Peyer's patch (tissue), 4 donors: ENCODE measurements around a stretch of chr6.

DNA sequence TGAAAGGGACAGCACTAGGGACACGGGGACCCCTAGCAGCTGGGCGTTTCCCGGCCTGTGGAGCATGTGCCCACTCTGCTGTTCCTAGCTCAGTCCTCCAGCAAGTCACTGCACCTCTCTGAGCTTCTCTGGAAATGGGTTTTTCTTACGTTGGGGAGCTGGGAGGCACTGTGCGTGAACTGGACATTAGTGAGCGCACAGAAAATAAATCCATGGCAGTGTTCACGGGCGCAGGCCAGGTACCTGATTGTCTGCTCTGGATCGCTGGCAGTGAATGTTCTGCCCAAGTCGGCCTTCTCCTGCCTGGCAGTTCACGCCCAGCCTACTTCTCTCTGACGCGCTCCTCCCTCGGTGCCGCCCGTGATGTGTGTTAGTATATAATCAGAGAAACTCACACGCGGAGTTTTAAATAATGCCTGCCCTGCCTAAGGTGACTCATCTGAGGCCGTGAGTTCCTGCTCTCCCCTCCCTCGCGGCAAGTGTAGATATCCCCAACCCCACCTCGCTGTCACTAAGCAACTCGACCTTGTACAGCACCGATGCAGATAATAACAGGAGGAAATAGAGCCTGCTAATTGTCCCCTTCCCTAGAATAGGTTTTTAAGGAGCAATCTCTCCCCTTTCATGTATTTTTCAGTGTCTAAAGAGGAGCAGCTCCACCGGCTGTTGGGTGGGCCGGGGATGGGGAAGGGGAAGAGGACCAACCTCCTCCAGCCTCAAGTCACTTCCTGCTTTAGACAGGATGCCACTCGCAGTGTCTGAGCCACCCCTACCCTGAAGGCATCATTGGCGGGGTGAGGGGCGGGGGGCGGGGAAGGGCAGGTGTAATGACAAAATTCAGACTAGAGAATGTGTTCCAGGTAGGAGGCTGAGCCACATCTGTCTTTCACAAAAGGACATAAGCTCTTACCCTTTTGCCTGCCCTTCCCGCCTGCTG, 2.9 kb upstream of the TUBB2A start:
- PRO-cap, result bidirectional peak, plus-strand start at position 514 of the sequence, minus-strand start at position 301 of the sequence
- RAMPAGE, long total RNA, 4 experiments, result no peak in any of the 4 experiments

GRCh38 chr6:3203059-3203711, 24.3 kb downstream of the TUBB2B start:
- PRO-cap, result no peak
- RAMPAGE, long total RNA, 4 experiments, result no peak in any of the 4 experiments

DNA sequence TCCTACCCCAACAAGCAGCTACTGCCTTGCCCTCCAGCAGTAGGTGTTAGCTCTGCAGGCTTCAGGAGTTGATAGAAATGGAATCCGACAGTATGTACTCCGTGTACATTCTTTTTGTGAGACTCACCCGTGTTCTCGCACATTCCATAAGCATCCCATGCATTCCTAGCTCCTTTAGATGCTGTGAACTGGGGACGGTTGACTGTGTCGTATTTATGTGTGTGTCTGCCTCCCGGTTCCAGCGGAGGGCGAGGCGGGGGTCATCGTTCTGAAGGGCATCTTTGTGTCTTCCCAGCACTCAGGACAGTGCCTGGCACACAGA, 11.6 kb upstream of the PSMG4 start:
- PRO-cap, result no peak
- RAMPAGE, long total RNA, 4 experiments, result no peak in any of the 4 experiments

DNA sequence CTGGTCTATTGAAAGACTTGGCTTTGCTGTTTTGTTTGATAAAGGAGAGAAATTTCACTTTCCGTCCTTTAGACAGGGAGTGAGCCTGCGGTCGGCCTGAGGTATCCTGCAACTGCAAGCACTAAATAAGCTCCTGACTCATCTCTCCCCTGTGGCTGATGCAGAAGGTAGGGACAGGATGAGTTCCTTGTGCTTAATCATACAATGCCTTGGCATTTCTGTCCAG, 23.3 kb downstream of the PSMG4 start:
- PRO-cap, result no peak
- RAMPAGE, long total RNA, 4 experiments, result no peak in any of the 4 experiments

GRCh38 chr6:3323901-3325042, 65.5 kb downstream of the PSMG4 start:
- PRO-cap, result no peak
- RAMPAGE, long total RNA, 4 experiments, result no peak in any of the 4 experiments

GRCh38 chr6:3355463-3355915, 96.7 kb downstream of the PSMG4 start:
- PRO-cap, result bidirectional peak, plus-strand start at chr6:3356005, minus-strand start at chr6:3355843
- RAMPAGE, long total RNA, 4 experiments, result no peak in any of the 4 experiments

GRCh38 chr6:3421715-3422057, 35.2 kb downstream of the SLC22A23 start:
- PRO-cap, result no peak
- RAMPAGE, long total RNA, 4 experiments, result no peak in any of the 4 experiments

- PRO-cap, result no peak
- RAMPAGE, long total RNA, 4 experiments, result no peak in any of the 4 experiments
These were observed 104.8 kb upstream of the SLC22A23 start for GRCh38 chr6:3561636-3562044.

- PRO-cap, result no peak
- RAMPAGE, long total RNA, 4 experiments, result no peak in any of the 4 experiments
These were observed 10.1 kb downstream of the PXDC1 start for GRCh38 chr6:3741276-3741960.

DNA sequence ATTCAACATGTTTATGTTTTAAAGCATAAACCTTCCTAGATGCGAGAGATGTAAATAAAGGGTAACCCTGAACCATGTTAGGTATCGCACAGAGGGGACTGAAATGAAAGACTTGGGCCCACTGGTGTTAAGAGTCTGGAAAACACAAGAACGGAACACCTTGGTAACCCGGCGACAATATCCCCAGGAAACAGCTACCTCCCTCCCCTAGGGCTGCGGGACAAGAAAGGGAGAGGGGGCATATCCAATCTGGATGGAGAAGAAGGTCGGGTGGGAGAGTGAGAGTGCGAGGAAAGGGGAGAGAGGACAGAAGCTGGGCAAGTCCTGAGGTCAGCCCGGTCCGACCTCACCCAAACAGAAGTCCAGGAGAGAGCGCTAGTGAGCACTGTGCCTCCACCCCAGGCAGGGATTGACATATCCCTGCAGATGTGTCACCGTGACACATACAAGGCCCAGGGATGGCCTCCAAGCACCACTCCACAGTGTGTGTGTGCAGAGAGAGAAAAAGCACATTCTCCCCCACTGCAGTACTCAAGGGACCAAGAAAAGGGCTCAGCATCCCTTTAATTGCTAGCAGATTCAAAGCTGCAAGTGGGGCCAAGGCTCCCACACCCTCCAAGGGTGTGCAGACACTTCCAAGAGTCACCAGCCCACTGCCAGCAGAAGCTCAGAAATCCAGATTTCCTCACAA, 3.3 kb downstream of the PXDC1 start:
- PRO-cap, result unidirectional peak, plus-strand start at position 482 of the sequence
- RAMPAGE, long total RNA, 4 experiments, result no peak in any of the 4 experiments

DNA sequence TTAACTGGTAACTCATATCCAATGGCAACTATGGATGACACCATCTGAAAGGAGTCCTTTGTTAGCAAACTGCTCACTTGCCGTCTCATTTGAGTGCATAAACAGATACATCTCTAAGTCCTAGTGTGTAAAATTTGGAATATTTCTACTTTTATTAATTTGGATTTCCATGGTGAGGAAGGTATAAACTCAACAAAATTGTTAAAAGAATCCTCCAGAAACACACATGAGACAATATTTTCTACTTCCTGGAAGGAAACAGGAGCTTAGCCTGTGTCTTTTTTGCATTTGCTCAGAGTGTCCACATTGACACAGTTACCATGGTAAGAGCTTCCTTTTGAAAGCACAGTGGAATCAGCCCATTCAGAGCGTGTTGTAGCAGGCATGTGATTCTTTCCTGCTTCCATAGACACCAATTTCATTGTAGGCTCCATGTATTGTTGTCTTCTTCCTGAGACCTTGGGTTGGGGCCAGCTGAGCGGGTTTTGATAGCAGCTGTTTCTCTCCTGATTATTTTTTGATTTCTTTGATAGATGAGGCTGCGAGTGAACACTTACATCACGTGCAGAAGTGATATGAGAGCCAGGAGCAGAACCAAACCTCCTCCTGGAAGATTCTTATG, 44.8 kb upstream of the PXDC1 start:
- PRO-cap, result no peak
- RAMPAGE, long total RNA, 4 experiments, result no peak in any of the 4 experiments

- PRO-cap, result no peak
- RAMPAGE, long total RNA, 4 experiments, result no peak in any of the 4 experiments
These were observed 24.0 kb upstream of the FAM50B start for GRCh38 chr6:3825146-3825562.

GRCh38 chr6:3881719-3882059, 32.5 kb downstream of the FAM50B start:
- PRO-cap, result no peak
- RAMPAGE, long total RNA, 4 experiments, result no peak in any of the 4 experiments

- PRO-cap, result no peak
- RAMPAGE, long total RNA, 4 experiments, result no peak in any of the 4 experiments
These were observed 34.9 kb downstream of the FAM50B start for GRCh38 chr6:3883961-3884497.

DNA sequence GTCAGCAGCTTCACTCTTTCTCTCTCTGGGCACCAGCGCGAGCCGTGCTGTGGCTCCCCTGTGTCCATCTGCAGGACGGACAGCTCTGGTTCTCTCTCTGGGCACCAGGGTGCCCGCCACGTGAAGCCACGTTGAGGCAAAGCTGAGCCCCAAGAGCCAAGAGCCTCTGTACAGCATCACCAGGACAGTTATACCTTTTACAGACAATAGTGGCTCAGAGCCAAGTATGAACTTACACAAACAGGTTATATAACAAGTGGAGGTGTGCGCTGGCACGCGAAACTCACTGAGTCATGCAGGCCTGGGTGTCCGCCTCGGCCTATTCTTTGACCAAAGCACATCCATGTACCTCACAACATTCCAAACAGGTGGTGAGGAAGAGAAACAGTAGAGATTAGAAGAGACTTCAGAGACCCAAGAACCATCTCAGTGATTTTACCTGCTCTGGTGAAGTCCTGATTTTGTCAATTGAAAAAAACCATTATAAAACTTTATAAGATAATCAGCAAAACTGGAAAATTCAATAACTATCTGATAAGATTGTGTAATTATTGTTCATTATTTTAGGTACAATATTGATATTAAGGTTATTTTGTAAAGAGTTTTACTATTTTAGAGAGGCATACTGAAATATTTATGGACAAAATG, 51.0 kb downstream of the FAM50B start:
- PRO-cap, result no peak
- RAMPAGE, long total RNA, 4 experiments, result no peak in any of the 4 experiments

GRCh38 chr6:4021537-4022851, 894 bp downstream of the PRPF4B start:
- PRO-cap, result no peak
- RAMPAGE, long total RNA, 4 experiments, result no peak in any of the 4 experiments

DNA sequence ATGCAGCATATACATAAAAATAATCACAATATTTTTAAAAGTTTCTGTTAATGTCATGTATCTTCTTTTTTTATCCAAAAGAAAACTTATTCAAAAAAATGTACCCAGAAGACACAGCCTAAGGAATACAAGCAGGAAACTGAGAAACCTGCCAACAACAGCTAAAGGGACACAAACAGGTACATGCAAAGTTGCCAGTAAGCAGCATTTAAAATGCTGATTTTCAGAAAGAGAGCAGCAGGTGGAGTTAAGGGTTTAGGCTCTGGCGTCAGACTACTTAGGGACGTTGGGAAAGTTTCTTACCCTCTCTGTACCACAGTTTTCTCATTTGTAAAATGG, 13.5 kb downstream of the ECI2 start:
- PRO-cap, result no peak
- RAMPAGE, long total RNA, 4 experiments, result no peak in any of the 4 experiments

DNA sequence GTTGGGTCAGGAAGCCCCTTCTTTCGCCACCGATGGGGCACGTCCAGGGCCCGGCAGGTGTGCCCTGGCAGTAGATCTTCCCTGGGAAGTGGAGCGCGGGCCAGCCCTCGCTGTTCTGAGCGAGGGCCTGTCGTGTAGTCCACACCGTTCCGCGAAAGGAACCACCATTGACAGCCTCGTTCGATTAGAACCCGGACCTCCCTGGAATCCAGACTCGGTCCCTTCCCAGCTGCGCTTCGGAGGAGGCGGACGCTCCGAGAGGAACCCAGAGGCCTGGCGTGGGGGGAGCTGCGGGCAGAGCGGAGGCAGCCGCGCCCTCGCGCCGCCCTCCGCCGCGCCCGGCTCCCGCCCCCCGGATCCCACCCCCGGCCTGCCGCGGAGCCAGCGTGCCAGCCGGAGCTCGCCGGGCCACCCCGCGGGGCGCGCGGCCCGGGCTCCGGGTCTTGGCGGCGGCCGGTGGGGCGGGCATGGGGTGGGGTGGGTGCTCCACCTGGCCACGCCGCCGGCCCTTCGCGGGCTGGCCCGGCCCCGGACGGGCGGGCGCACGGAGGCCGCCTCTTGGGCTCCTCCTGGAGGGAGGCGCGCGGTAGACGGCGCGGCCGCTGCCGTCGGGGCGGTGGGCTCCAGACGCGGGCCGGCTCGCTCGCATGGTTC, 767 bp upstream of the CDYL start:
- PRO-cap, result bidirectional peak, plus-strand start at position 587 of the sequence, minus-strand start at position 358 of the sequence
- RAMPAGE, long total RNA, 4 experiments, result no peak in any of the 4 experiments

DNA sequence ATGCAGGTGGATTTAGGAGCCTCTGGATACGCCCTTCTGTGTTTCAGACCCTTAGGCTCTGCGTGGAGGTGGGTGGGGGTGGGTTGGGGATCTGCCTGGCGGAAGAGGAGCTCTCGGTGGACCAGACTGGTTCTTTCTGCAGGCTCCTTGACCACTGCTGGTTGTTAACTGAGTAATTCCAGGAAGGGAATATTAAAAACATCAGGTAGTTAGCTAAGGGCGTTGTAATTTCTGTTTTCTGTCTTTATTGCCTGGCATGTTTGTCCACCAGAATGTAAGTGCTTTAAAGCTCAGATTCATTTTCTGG, 5.7 kb downstream of the CDYL start:
- PRO-cap, result no peak
- RAMPAGE, long total RNA, 4 experiments, result no peak in any of the 4 experiments

DNA sequence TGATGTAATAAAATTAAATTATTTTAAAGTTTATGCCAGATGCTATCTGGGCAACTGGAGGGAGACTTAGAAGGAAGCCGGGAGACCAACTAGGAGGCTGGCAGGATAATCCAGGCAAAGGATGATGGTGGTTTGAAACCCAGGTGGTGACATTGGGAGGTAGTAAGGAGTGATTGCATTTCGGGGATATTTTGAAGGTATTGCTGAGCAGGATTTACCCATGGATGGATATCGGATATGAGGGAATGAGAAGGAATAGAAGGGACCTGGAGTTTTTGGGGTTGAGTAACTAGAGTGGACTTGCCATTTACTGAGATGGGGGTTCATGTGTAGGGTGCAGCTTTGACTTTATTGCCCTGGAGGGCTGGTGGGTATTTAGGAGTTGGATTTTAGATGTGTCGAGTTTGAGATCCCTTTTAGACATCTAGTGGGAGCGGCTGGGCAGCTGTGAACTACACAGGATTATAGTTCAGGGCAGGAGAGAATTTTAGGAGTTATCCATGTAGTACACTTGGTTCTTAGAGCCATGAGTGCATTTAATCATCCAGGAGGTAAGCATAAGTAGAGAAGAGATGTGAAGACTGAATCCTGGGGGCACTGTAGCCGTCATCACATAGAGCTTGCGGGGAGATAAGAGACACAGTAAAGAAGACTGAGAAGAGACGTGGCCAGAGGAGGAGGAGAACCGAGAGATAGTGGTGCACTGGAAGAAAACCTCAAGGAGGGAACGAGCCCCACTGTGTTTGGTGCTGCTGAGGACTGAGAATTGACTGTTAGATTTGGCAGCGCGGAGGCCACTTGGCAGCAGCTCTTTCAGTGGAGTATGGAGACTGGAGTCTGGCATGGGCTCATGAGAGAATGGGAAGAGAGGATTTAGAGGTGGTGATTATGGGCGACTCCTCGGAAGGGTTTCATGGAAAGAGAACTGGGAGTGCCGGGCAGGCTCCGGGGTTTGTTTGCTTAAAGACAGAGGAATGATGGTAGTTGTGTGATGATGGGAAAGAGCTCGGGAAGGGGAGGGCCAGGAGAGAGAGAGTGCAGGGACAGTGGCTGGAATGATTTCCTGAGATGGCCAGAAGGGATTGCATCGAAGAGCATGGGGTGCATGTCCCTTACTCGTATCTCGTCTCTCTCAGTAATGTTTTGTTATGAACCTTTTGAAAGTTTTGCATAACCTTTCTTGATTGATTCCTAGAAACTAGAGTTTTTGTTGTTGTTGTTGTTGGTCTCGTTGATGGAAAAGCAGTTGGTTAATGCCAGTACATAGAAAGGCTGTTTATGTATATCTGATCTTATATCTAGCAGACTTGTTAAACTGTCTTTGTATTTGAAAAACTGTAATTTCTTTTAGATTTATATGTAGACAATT, 17.9 kb downstream of the CDYL start:
- PRO-cap, result no peak
- RAMPAGE, long total RNA, 4 experiments, result no peak in any of the 4 experiments